H1 (cell line): ENCODE measurements around a stretch of chr15.

- RRBS = 0% methylated on average over 3 of the region's 39 CpGs
CAGE:
- cytosol, long polyA plus RNA = no peak
- long polyA plus RNA = start-site peak on the plus strand at chr15:44729067-44729095, 46 and 61 reads in 2 replicates
- nucleus, long polyA plus RNA = no peak
These were observed 7.2 kb upstream of the TRIM69 start for GRCh38 chr15:44728961-44729724.

GRCh38 chr15:44811405-44812699, 75.5 kb downstream of the TRIM69 start:
- RRBS = no CpG with 5 or more reads among the region's 9 CpGs
CAGE:
- cytosol, long polyA plus RNA = no peak
- long polyA plus RNA = no peak
- nucleus, long polyA plus RNA = no peak

- RRBS = no CpG with 5 or more reads among the region's 5 CpGs
CAGE:
- cytosol, long polyA plus RNA = no peak
- long polyA plus RNA = no peak
- nucleus, long polyA plus RNA = no peak
These were observed 101.7 kb upstream of the TERB2 start for GRCh38 chr15:44854671-44855214.

GRCh38 chr15:45079648-45080098, 34.3 kb downstream of the DUOX2 start:
- RRBS = no CpG with 5 or more reads among the region's 4 CpGs
CAGE:
- cytosol, long polyA plus RNA = no peak
- long polyA plus RNA = no peak
- nucleus, long polyA plus RNA = no peak

DNA sequence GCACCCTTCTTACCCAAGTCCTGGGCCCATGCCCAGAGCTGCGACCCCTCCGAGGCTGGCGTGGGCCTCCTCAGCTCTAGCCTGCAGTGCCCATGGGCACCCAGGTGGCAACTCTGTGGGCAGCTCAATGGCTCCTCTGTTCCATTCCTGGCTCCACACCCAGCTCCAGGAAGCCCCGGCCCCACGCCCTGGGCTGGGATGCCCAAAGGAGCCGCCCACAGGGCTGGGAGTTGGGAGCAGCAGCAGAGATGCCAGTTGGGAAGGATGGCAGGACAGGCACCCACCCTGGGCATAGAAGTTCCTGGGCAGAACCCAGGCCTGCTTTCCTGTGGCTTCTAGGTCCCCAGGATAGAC, 6.7 kb downstream of the SHF start:
- RRBS = no CpG with 5 or more reads among the region's 6 CpGs
CAGE:
- cytosol, long polyA plus RNA = no peak
- long polyA plus RNA = no peak
- nucleus, long polyA plus RNA = no peak

DNA sequence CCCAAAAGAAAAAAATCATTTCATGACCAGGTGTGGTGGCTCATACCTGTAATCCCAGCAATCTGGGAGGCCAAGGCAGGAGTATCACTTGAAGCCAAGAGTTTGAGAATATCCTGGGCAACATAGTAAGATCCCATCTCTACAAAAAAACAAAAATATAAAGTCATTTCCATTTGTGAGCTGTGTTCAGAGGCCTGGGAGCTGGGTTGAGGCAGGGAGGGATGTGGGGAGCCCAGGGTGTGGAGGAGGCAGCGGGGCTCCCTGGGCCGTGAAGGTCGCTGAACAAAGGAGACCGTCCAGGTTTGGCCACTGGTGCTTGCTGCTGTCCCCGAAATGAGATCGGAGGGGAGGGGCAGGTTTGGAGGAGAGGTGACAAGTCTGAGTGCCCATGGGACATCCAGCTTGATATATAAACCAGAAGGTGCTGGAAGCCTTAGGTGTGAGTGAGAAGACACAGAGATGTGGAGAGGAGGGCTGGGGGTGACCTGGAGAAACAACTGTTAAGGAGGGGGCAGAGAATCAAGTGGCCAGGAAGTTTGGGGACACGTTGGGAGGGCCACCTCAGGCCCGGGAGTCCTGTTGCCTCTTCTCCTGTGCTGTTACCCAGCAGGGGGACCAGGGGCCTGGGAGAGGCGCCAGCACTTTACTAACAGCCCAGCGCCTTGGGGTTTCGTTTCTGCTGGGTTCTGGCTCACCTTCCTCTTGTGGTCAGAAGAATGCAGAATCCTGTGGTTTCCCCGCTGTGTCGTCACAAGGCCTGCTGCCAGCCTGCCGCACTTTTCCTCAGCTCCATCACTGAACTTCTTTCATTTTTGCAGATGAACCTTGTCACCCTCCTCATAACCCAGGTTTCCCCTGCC, 24.1 kb downstream of the C15orf48 start:
- RRBS = no CpG with 5 or more reads among the region's 14 CpGs
CAGE:
- cytosol, long polyA plus RNA = no peak
- long polyA plus RNA = no peak
- nucleus, long polyA plus RNA = no peak

DNA sequence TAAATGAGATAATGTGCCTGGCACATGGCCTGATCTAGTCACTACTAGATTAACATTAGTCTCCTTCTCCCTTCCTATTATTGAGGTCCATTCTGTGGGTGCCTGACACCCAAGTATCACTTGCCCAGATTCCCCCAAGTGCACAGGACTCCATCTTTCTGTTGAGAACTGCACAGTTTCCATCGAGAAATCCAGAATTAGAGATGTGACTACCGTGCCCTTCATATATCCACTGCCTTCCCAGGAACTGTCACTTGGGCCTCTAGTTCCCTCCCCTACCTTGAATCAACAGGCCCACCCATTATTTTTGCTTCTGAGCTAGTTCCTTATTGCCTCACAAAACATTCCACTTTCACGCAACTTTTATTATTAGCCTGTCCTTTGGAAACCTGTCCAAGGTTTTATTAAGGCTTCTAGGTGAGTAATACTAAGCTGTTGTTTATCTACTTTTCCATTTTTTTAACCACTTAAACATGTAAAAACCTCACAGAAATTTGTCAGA, 17.1 kb upstream of the SLC30A4 start:
- RRBS = no CpG with 5 or more reads among the region's 3 CpGs
CAGE:
- cytosol, long polyA plus RNA = no peak
- long polyA plus RNA = no peak
- nucleus, long polyA plus RNA = no peak

GRCh38 chr15:45583536-45583921, 3.6 kb upstream of the BLOC1S6 start:
- RRBS = no CpG with 5 or more reads among the region's 5 CpGs
CAGE:
- cytosol, long polyA plus RNA = no peak
- long polyA plus RNA = no peak
- nucleus, long polyA plus RNA = no peak

- RRBS = no CpG with 5 or more reads among the region's 5 CpGs
CAGE:
- cytosol, long polyA plus RNA = no peak
- long polyA plus RNA = no peak
- nucleus, long polyA plus RNA = no peak
These were observed 23.0 kb downstream of the BLOC1S6 start for GRCh38 chr15:45610165-45610578.

DNA sequence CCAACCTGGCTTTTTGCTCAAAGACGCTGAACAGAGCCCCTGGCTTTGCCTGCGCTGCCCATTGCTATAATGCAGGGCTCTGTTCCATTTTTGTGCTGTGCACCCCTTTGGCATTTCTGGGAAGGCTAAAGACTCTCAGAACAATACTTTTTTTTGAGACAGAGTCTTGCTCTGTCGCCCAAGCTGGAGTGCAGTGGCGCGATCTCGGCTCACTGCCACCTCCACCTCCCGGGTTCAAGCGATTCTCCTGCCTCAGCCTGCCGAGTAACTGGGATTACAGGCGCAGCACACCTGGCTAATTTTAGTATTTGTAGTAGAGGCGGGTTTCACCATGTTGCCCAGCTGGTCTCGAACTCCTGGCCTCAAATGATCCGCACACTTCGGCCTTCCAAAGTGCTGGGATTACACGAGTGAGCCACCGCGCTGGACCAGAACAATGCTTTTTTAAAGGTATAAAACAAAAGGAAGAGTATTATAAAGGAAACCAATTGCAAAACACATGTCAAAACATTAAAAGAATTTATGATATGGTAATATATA, 940 bp downstream of the SQOR start:
- RRBS = no CpG with 5 or more reads among the region's 17 CpGs
CAGE:
- cytosol, long polyA plus RNA = no peak
- long polyA plus RNA = no peak
- nucleus, long polyA plus RNA = no peak

- RRBS = no CpG with 5 or more reads among the region's 1 CpG
CAGE:
- cytosol, long polyA plus RNA = no peak
- long polyA plus RNA = no peak
- nucleus, long polyA plus RNA = no peak
These were observed 9.9 kb downstream of the SQOR start for GRCh38 chr15:45644713-45645191.

DNA sequence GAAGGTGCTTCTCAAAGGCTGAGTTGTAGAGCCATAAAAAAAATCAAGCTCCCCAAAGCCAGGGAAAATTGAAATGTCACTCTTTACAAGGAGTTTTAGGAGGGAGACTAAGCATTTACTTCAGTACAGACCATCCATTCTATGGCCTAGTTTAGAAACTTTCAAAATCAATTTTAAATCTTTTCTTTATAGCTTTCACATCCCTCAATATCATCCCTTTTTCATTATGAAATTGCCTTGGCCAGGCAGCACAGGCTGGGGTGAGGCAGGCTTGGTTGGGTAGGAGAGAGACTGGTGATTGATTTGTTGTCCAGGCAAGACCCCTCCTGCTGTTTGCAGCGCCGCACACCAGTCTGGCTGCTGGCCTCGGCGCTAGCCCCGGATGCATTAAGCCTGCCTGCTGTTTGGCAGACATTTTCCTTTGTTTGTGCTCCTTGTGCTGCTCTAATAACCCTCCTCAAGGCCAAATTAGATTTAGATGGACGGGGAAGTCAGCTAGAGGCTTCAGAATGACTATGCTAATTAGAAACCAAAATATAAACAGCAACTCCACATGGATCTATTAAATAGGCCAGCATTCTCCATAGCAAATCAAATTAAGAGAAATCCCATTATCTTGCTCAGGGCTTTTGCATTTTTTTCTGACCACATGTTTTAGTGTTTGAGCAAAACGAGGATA, 445.1 kb downstream of the SQOR start:
- RRBS = no CpG with 5 or more reads among the region's 7 CpGs
CAGE:
- cytosol, long polyA plus RNA = no peak
- long polyA plus RNA = no peak
- nucleus, long polyA plus RNA = no peak

- RRBS = no CpG with 5 or more reads among the region's 1 CpG
CAGE:
- cytosol, long polyA plus RNA = no peak
- long polyA plus RNA = no peak
- nucleus, long polyA plus RNA = no peak
These were observed 891.6 kb downstream of the SQOR start for GRCh38 chr15:46526448-46526756.

DNA sequence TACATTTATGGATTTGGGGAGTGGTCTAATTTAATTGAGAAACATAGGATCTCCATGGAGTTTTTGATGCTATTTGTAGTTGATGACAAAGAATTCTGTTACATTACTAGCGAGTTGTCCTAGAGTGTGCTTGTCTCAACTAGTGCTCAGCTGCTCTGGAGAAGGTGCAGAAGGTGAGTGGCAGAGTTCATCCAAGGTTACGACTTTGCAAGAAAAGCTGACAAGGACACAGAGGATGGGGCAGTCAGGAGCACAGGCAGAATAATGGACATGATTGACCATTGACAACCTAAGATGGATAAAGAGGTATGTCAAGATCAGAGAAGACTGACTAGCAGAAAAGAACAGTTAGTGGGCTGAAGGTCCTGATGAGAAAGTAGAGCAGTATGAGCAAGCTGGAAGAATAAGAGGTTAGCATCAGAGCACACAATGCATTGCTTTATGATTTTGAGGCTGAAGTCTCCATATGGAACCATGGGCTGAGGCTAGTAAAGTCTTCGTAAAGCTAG, 35.9 kb downstream of the SEMA6D start:
- RRBS = no CpG with 5 or more reads among the region's 3 CpGs
CAGE:
- cytosol, long polyA plus RNA = no peak
- long polyA plus RNA = no peak
- nucleus, long polyA plus RNA = no peak

DNA sequence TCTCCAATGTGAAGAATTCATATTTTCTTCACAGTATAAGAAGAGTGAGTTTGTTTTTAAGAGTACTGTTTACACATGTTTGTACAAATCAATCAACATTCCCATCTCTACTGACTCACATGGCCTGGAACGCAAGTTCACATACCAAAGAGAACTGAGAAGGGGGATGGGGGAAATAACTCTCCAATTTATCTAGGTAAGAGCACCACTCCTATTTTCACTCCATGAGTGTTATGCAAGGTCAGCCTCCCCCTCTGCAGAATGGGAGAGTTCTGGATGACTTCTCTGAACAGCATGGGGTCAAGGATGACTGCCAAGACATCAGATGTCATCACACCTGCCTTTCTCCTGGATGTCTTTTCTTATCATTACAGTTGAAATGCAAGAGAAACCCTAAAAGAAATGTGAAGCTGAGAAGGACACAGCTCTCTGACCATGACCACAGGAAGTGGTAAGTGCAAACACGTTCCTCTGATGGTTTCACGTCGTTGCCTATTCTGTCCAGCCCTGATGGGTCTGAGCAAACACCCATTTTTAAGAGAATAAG, 95.2 kb downstream of the SEMA6D start:
- RRBS = no CpG with 5 or more reads among the region's 4 CpGs
CAGE:
- cytosol, long polyA plus RNA = no peak
- long polyA plus RNA = no peak
- nucleus, long polyA plus RNA = no peak

DNA sequence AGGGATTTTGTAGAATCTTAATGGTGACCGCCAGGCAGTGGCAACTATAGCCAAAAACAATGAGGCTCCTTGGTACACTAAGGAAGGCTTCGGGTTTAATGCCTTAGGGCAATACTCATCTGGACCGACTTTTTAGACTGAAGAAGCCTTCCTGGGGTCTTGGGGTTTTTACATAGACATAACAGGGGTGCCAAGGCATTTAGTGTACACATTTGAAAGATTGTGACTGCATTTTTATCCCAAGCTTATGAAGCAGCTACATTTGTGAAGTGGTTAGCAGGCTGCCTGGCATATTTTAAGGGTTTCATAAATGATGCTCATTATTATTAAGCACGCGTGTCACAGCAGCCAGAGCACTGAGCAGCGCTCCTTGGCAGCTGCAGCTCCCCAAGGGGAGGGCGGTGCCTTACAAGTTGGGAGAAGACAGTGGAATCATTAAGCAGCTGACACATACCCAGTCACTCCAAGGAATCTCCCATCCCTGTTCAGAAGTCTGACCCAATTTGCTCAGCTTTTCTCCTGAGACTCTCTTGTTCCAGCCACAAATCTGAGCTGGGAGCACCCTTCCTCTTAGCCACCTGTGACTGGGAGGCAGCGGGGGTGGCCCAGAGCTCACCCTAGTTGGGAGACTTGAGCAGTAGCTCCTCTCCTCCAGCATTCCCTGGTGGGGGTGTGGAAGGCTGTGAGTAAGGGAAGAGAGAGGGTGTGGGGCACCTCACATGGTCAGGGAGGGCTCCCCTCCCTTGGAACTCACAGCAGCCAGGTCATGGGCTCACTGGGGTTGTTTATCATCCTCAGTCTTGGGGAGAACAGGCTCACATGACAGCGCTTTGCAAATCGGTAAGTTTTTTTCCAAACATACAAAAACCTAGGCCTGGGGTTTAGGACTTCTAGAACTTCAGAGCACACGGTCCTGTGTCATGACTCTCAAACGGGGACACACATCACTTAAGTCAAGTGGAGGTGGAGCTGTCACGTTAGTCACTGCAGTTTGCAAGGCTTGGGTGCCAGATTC, 64.3 kb downstream of the DUT start:
- RRBS = no CpG with 5 or more reads among the region's 13 CpGs
CAGE:
- cytosol, long polyA plus RNA = no peak
- long polyA plus RNA = no peak
- nucleus, long polyA plus RNA = no peak

DNA sequence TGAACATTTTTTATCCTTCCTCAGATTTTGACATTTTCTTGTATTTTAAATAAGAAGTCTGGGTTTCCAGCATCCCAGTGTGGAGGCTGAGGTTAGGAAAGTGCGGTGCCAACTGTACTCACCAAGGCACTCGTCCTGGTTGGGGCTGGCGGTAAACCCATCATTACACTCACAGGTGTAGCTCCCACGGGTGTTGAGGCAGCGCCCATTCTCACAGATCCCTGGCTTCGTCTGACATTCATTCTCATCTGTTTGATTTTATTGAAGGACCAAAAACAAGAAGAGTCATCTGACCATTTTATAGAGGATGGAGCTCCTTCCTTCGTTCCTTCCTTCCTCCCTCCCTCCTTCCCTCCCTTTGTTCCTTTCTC, 97.0 kb downstream of the DUT start:
- RRBS = no CpG with 5 or more reads among the region's 7 CpGs
CAGE:
- cytosol, long polyA plus RNA = no peak
- long polyA plus RNA = no peak
- nucleus, long polyA plus RNA = no peak

DNA sequence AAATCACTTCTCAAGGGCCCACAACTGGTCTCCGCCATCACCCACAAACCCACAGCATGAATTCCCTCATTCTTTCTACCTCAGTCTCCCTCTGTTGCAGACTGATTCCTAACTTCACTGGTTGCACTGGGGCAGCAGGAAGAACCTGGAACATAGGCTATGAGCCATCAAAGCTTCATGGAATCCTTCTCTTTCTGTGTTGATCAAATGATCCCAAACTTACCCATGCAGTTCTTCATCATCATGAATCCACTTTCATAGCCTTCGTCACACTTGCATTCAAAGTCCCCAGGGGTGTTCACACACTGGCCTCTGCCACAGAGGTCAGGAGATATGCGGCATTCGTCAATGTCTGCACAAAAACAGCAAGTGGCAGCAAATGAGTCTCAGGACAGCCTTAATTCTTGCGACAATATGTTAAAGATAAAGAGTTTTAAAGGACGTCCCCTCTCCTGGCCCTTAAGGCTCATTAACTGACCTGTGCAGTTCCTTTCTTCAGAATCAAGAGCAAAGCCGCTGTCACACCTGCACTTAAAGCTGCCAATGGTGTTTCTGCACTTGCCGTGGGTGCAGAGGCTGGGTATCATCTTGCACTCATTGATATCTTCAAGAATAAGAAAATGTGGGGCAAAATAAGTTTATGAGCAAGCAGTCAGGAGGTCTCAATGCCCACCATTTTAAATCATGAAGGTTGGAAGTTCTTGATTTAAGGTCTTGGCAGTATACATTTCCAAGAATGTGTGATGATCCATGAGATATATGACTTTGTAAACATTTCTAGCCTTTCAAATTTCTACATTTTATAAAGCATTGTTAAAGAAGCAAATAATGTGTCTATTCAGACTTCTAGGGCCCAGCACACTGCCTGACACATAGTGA, 156.9 kb downstream of the DUT start:
- RRBS = no CpG with 5 or more reads among the region's 8 CpGs
CAGE:
- cytosol, long polyA plus RNA = no peak
- long polyA plus RNA = no peak
- nucleus, long polyA plus RNA = no peak

GRCh38 chr15:48536643-48537330, 108.7 kb downstream of the FBN1 start:
- RRBS = no CpG with 5 or more reads among the region's 4 CpGs
CAGE:
- cytosol, long polyA plus RNA = no peak
- long polyA plus RNA = no peak
- nucleus, long polyA plus RNA = no peak

DNA sequence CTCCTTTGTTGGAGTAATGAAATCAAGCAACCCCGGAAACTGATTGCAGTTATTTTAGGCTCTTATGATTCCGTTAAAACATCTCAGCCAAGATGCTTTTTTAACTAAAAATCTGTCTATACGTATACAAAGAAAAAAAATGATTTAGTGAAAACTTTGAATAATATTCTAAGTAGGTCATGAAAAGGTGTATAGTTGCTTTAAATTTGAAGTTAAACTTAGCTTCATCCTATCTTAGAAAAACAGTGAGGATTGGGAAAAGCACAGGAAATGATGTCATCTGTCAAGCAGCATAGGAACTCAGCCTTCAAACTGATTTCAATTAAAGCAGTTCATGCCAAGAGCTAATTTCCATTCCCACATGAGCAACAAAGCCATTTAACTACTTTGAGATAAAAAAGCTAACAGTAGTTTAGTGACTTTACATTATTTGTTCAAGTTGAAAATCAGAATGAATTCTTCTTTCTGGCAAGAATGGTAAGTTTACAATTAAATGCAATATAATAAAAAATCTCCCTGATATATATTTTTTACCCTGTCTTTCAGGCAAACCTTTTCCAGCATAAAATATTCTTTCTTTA, 42.8 kb downstream of the FBN1 start:
- RRBS = no CpG with 5 or more reads among the region's 3 CpGs
CAGE:
- cytosol, long polyA plus RNA = no peak
- long polyA plus RNA = no peak
- nucleus, long polyA plus RNA = no peak